HTERT-HM (cell line): Measurements from ENCODE around the gene TNFSF13B.

DNA sequence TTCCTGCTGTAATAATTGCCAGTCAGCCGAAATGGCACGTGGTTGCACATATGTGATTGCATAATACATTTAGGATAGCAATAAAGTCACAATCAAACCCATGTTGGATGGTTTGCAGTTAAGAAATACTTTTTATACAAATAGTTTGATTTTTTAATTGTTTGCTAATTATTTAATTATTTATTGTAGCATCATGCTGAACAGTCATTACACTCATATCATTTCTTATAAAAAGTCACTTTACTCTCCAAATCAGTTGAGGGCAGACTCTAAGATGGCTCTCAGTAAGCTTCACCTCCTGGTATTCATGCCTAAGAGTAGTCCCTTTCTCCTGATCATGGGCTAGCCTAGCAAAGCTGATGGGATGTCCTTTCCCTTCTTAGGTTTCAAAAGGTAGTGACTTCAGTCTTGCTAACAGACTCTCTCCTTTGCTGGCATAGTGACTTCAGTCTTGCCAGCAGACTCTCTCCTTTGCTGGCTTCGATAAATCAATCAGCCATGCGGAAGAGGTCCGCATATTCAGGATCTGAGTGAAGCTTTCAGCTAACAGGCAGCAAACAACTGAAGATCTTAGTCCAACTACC lies 465.5 kb downstream of the NALF1 start:
- RRBS = no CpG with 5 or more reads among the region's 5 CpGs

- RRBS = 6% methylated on average over 4 of the region's 19 CpGs
Observed at GRCh38 chr13:108269381-108270631, at the start of gene TNFSF13B. Gene TNFSF13B (plus strand): TSS chr13:108269718.

GRCh38 chr13:108587337-108587536 lies 42.2 kb upstream of the MYO16 start:
- RRBS = no CpG with 5 or more reads among the region's 1 CpG

DNA sequence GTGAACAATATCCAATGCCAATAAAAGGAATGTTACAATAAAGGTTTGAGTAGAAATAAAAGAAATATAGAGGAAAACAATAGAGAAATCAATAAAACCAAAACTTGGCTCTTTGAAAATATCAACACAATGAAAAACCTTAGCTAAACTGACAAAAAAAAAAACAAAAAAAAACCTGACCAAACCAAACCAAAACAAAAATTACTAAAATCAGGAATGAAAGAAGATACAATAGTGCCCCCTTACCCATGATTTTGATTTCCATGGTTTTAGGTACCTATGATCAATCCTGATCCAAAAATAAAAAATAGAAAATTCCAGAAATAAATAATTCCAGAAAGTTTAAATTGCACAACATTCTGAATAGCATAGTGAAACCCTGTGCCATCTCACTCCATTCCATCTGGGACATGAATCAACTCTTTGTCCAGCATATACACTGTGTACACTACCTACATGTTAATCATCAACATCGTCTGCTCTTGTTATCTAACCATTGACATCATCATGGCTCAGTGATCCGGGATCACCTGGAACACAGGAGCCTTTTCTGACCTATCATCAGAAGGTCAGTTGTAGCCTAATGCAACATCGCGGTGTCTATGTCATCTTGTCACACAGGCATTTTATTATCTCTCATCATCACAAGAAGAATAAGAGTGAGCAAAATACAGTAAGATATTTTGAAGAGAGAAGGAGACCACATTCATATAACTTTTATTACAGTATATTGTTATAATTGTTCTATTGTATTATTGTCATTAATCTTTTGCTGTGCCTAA lies 75.6 kb downstream of the MYO16 start:
- RRBS = no CpG with 5 or more reads among the region's 4 CpGs

GRCh38 chr13:108957557-108957934 lies 328.1 kb downstream of the MYO16 start:
- RRBS = no CpG with 5 or more reads among the region's 10 CpGs

DNA sequence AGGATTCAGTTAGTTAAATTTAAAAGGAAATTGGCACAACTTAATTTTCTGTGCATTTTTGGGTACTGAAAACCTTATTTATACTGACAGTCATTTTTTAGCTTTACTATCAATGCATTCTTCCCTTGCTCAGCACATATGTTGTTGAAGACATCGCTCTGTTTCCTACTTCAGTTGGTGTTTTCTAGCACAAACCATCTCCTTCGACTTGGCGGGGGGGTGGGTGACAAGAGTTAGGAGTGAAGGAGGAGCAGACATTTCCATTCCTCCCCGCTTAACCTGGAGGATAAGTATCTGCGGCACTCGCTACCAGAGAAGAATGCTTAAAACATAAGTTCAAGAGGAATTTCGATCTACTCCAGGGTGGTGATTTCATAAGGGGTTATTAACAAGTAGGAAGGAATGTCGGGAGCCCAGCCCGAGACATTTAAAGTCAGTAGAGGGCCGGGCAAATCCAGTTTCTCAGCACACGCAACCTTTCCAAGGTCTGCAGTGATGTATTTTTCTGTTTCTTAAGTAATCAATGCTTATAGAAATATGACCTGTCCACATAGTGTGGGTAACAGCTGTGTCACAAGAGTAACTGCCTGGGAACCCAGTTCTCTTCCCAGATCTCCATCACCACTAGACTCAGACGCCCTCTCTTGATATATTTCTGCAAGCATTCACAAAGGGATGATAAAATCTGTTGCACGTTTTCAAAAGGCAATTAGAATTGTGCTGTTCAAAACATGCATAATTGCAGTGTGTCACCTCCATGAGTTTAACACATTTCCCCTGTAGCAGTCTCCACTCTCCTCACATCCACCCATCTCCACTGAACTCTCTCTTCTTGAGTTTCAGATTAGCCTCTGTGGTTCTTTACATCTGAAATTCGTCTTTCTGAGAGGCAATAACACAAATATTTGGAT lies 525.9 kb downstream of the MYO16 start:
- RRBS = no CpG with 5 or more reads among the region's 14 CpGs

DNA sequence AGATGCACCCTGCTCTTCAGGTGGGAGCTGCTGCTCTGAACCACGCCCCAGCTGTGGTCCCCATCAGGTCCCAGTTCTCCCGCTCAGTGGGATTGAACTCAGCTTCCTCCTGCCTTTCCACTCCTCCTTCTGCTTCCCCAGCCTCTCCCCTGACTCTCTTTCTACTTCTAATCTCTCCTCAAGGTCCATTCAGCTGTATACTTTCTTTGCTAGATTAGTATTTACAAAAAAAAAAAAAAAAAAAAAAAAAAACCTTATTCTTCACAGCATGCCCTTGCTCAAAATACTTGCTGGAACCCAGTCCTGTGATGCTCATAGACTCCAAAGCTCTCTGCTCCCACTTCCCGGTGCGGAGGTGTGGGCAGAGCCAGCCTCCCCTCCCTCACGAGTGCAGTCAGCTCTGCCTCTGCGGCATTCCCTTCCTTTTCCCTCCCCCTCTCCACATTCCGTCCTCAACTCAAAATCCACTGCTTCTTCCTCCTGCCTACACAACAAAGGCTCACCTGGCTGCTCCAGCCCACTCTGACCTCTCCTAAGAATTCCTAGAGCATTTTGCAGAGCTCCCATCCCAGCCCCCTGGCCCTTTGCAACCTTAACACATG lies 527.7 kb downstream of the MYO16 start:
- RRBS = no CpG with 5 or more reads among the region's 7 CpGs

DNA sequence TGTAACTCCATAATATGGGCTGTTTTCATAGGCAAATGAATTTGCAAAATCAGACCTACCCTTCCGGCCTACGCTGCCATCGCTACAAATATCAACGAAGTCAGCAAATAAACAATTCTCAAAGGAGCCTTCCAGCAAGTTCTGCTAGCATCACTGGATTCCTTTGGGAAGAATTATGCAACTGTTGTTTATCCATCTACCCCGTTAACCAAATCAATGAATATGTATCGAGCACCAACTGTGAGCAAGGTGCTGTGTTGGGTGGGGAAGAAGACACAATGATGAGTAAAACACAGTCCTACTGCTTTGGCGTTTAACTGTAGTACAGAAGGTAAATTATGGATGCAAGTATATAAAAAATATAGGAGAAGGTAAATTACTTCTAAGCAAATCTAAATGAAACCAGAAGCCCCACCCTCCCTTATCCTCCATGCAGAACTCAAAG lies 396.3 kb downstream of the IRS2 start:
- RRBS = no CpG with 5 or more reads among the region's 7 CpGs

- RRBS = 68% methylated on average over 3 of the region's 22 CpGs
Observed at GRCh38 chr13:109400083-109401198, 385.9 kb downstream of the IRS2 start.

DNA sequence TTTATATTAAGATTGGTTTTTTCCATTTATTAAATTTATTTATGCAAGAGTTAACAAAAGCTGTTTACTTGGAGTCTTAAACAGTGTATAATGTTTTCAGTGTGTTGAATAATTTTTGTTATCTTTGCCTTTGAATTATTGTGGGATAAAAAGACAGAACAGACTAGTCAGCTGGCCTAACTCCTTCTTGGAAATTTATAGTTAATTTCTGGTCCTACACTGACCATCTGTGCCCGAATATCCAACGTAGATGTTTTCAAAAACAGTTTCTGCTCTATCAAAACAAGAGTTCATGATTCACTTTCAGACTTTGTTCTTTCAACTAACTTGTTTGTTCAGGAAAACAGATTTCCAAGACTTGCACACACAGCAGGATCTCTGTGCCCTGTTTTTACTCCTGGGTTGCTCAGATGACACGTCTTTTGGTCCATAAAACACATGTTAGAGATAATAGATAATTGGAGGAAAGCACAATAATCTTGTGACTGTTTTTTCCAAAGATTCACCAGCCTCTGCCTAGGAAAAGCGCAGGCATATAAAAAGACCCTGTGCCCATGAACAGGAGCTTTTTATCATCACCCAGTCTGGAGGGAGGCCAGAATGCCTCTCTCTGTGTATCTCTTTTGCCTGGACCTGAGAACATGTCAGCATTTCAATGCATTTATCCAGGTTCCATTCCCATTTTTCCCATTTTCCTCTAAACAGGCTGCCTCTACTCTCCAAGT lies 218.0 kb downstream of the IRS2 start:
- RRBS = no CpG with 5 or more reads among the region's 4 CpGs

GRCh38 chr13:109569856-109570823 lies 216.2 kb downstream of the IRS2 start:
- RRBS = no CpG with 5 or more reads among the region's 12 CpGs

GRCh38 chr13:109727242-109727830 lies 59.0 kb downstream of the IRS2 start:
- RRBS = no CpG with 5 or more reads among the region's 5 CpGs

DNA sequence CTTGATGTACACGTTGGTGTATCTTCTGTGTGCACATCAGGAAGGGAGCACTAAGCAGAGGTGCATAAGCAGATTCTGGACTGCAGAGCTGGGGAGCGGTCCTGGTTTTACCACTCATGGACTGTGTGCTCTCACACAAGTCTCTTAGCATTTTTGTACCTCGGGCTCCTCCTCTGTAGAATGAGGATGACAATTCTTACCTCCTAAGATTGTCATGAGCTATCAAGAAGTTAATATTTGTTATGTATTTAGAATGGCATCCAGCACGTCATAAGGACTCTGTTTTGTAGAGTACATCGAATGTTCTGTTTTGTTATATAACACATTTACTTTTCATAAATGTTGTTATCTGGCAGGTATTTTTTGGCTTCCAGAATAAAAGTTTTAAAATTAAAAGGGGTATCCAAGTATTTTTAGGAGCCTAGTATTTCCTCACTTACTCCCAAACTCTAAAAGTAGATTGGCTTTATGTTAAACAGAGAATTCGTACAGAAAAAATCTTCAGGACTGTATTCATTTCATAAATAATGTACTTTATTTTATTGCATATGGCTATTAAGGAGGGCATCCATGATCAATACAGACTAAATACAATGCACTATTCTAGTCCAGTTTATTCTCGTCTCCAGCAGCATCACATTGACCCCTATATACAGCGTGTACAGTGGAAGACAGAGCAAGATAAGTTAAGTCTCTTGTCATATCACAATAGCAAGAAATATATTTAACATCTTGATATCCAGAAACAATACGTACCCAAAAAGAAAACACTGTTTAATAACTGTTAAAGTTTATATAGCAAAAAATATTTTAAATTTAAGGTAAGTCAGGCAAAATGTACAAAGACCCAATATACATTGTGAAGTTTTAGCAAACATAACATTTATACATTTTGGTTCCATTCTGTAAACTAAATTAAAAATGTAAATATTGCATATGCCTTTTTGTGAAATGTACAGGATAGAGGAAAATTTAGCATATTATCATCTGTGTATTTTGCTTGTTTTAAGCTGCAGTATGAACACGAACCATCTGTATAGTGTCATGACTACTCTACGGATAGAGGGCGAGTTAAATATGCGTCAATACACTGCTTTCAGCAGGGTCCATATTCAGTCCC lies 32.7 kb downstream of the IRS2 start:
- RRBS = no CpG with 5 or more reads among the region's 13 CpGs

DNA sequence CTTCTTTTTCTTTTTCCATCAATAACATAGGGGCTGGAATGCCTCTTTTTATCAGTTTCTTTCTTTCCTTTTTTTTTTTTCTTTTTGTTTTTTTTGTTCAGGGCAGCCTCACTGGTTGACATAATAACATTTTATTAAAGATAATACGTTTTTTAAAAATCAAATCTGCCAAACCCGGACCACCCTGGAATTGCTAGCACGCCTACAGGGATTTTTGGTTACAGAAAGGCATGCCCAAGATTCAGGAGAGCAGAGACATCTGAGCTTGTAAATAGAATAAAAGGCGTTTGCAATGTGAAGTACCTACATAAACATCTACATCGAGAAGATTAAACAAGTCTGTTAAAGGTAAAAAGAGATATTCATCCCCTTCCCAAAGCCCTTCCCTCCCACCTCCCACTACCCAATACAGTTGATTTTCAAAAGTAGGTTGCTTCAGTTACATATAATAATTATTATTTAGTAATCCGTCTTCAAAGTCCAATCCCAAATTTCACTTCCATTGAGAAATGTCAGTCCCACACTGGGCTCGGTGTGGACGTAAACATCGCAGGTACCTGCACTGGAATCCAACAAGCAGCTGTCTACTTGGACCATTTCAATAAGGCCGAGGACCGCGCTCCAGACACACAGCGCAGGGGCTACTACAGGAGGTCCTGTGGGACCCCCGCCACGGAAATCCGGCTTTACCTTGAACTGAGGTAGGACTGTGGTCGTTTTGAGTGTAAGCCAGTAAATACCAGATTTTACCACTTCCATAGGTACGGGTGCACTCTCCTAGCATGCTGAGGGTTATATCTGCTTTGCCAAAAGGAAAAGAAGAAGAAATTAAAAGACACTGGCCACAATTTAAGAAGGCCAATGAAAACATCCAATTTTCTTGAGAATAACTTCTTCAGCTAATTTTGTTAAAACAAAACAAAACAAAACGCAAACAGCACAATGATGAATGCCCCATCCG lies 31.0 kb downstream of the IRS2 start:
- RRBS = no CpG with 5 or more reads among the region's 20 CpGs

GRCh38 chr13:109770536-109770949 lies 15.8 kb downstream of the IRS2 start:
- RRBS = no CpG with 5 or more reads among the region's 7 CpGs

DNA sequence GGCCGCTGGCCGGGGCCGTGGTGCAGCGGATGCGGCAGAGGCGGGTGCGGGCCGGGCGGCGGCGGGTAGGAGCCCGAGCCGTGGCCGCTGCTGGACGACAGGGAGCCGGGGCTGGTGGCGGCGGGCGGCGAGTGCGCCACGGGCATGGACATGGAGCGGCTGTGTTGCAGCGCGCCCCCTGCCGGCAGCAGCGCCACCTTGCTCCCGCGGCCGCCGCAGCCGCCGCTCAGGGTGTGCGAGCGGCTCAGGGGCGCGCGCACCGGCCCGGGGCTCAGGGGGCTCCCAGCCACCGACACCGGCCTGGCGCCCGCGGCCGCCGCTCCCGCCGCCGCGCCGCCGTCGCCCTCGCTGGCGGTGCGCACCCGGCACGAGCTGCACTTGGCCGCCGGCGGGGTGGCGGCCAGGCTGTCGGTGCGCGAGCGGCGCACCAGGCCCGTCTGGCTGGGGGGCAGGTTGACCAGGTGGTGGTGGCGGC lies 1.7 kb downstream of the IRS2 start:
- RRBS = 2% methylated on average over 62 of the region's 70 CpGs

GRCh38 chr13:109787134-109788181 lies 1.1 kb upstream of the IRS2 start:
- RRBS = 3% methylated on average over 11 of the region's 90 CpGs

DNA sequence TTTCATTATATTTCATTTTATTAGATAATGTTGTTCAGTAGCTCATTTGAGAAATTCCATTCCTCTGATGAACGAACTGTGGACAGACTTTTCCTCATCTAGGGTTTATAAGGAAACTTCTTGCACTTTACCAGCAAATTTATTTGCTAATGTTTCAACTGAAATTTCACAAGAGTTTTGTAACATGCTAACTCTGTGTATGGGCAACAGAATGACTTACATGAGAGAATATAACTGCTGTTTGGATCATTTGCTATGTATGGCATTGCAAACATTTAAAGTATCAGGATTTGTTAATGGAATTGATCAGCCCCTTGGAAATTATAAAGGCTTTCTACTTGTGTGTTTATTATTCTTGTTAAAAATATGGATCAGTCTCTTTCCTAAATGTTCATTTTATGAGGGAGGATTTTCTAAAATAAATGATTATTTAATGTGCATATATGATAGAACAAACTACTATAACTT lies 3.8 kb upstream of the IRS2 start:
- RRBS = no CpG with 5 or more reads among the region's 1 CpG

DNA sequence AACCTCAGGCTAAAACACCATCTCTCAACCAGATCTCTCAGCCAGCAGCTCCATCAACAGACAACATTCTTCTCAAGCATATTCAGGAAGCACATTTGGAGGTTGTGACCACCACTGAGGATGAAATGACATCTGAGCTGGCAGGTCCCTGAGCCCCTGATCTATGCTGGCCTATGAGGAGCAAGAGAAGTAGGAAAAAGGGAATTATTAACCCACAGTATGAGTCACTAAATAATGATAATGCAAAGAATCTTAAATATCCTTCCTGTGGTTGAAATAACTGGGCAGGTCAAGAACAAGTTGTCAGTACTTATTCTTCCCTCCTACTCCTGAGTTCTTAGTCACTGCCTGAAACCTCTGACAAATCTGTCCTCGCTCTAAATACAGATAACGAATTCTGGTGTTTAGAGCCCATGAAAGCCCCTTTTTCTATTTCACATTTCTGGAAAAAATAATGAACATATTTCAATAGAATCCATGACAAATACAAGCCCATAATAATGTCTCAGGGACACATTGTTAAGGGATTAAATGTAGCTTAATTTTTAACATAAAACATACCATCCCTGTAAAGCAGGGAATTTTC lies 225.8 kb upstream of the IRS2 start:
- RRBS = no CpG with 5 or more reads among the region's 2 CpGs

- RRBS = no CpG with 5 or more reads among the region's 2 CpGs
Observed at GRCh38 chr13:110226213-110226637, 80.7 kb downstream of the COL4A1 start.